Subcutaneous adipose tissue (tissue), 3 donors: ENCODE results near the gene PRDM10.

GRCh38 chr11:129861710-129862311 lies 33.6 kb downstream of the NFRKB start:
- PRO-cap, result no peak
- RAMPAGE, long total RNA, 3 experiments, result no peak in any of the 3 experiments

GRCh38 chr11:129999418-129999830 lies 3.2 kb downstream of the PRDM10 start:
- PRO-cap, result no peak
- RAMPAGE, long total RNA, 3 experiments, result no peak in any of the 3 experiments

GRCh38 chr11:130002674-130003481 lies at the start of gene PRDM10:
TSS of gene PRDM10 (minus strand) at chr11:130002835.
- PRO-cap, result bidirectional peak, plus-strand start at chr11:130003013, minus-strand start at chr11:130002835; unidirectional peak, plus-strand start at chr11:130003205; unidirectional peak, plus-strand start at chr11:130003313; bidirectional peak, plus-strand start at chr11:130003373, minus-strand start at chr11:130003361
- RAMPAGE, long total RNA, 3 experiments, result start-site peak on the minus strand in 2 of 3 experiments, at chr11:130002775-130002869 at its widest, 72 to 78 reads per replicate

GRCh38 chr11:130109199-130109781 lies 39.6 kb downstream of the APLP2 start:
- PRO-cap, result no peak
- RAMPAGE, long total RNA, 3 experiments, result no peak in any of the 3 experiments

- PRO-cap, result no peak
- RAMPAGE, long total RNA, 3 experiments, result no peak in any of the 3 experiments
These were observed 3.1 kb downstream of the ST14 start for GRCh38 chr11:130162507-130163243.

DNA sequence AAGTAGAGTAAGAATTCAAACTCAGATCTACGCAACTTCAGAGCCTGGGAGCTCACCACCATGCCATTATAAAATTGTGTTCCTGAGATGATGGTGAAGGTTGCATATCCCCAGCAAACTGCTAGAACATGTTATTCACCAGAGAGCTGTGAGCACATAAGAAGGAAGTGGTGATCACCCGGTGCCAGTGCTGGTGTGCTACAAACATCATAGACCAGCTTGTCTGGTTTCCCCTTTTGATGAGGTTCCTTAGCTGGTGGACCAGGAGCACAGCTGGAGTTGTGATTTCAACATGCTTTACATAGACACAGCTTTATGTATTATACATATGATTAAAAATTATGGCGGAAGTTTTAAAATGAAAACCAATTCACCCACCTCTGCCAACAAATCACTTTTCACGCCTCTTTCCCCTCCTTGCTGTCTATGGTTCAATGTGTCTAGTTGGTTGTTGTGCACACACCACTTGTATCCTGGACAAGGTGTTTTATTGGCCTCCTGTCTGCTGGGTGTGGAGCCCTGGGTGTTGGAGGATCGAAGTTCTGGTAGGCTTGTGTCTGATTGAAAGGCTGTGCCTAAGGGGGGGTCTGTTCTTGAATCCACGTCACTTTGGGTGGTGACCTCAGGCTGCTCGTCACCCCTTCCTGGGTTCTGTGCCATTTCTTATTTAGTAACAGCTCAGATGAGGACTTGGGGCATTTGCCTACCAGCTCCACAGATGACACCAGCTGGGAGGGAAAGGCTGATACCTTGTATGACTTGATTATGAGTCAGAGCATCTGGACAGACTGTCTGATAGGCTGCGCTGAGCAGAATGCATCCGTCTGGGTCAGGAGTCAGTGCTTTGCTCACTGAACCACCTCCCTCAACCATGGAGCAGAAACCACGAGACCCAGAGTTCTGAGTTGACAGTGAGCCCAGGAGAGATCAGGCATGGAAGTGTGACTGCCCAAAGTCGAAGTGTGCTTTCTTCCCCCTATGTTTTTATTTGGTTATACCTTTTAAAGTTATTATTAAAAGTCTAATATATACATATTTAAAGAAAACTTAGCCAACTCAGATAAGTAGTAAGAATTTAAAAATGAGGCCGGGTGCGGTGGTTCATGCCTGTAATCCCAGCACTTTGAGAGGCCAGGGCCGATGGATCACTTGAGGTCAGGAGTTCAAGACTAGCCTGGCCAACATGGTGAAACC lies 6.7 kb downstream of the ST14 start:
- PRO-cap, result bidirectional peak, plus-strand start at position 903 of the sequence, minus-strand start at position 553 of the sequence
- RAMPAGE, long total RNA, 3 experiments, result no peak in any of the 3 experiments

DNA sequence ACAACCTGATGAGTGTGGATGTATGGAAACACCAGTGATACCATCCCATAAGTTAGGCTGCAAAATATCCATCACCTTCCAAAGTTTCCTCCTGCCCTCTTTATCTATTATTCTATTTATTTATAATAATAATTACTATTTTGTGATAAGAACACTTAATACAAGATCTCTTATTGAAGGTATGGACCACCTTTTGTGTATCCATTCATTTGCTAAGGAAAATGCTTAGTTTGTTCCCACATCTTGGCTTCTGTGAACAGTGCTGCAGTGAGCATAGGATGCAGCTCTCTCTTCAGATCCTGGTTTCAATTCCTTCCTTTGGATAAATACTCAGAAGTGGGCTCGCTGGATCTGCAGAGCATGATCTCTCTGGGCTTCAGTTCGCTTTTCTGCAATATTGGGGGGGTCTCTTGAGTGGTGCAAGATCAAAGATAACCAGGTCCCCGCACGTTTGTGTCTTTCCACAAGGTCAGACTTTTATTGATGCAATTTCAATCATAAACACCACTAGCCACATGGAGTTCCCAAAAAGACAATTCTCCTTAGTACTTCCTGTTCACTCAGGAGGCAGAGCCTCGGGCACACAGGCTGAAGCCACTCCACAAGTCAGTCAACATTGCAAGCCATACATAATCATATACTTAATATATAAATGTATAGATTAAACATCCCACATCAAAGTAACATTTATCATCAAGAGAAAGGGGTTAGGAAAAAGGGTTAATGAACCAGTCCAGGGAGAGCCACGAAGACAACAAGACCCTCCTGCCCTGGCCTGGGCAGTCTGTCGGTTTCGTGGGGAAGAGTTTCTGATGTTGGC lies 11.8 kb downstream of the ST14 start:
- PRO-cap, result no peak
- RAMPAGE, long total RNA, 3 experiments, result no peak in any of the 3 experiments

GRCh38 chr11:130189412-130190241 lies 30.0 kb downstream of the ST14 start:
- PRO-cap, result no peak
- RAMPAGE, long total RNA, 3 experiments, result no peak in any of the 3 experiments

DNA sequence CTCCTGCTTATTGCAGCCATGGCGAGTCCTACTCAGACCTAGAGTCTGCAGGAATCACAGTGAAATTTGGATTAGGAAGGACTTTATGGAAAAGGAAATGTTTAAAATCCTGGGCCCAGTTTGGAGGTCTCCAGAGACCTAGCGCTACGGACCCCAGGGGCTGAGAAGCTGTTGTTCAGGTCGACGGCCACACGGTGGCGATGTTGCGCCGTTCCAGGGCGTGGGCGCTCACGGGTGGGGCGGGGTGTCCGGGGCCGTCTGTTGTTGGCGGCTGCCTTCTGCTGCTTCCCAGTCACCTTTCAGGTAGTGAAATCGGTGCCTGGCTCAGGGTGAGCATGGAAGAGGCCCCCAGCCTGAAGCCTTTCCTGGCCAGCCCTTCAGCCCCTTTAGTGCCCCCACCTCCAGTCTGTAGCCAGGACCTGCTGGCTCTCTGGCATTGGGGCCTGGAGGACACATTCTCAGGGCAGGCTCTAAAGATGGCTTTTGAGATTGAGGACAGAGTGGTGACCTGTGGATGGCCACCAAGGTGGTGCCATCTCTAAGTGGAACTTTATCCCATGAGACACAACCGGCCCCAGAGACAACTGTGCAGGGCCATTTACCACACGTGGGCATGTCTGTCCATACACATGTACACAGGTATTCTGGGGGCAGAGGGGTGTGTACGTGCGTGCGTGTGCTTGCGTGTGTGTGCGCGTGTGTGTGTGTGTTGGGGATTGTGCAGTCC lies 53.6 kb downstream of the ST14 start:
- PRO-cap, result no peak
- RAMPAGE, long total RNA, 3 experiments, result no peak in any of the 3 experiments

- PRO-cap, result no peak
- RAMPAGE, long total RNA, 3 experiments, result no peak in any of the 3 experiments
These were observed 60.6 kb downstream of the ST14 start for GRCh38 chr11:130220214-130220531.

DNA sequence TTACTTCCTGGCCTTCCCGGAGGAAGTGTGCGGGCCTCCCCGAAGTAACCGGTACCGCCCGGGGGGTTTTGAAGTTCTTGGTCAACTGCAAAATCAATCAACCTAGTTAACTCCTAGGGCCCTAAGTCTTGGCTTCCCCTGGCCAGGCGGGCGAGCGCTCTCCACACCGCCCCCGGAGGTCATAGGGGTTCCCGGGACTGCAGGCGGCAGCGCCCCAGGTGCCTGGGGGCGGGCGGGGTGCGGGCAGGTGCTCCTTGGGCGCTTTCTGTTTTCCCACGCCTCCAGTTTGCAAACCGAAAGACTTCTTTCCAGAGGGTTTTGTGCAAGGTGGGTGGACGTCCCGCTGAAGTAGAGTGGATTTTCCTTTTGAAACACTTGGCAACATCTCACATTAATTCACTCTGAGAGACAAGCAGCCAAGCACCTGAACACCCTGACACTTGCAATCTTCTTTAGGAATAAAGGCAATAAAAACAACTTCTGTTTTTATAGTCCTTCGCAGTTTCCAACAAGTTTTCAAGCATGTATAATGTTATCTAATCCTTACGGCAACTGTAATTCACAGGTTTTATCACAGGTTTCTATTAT lies 1.1 kb upstream of the ZBTB44 start:
- PRO-cap, result no peak
- RAMPAGE, long total RNA, 3 experiments, result no peak in any of the 3 experiments

GRCh38 chr11:130318009-130318527 lies 3.4 kb upstream of the ZBTB44 start:
- PRO-cap, result no peak
- RAMPAGE, long total RNA, 3 experiments, result no peak in any of the 3 experiments

DNA sequence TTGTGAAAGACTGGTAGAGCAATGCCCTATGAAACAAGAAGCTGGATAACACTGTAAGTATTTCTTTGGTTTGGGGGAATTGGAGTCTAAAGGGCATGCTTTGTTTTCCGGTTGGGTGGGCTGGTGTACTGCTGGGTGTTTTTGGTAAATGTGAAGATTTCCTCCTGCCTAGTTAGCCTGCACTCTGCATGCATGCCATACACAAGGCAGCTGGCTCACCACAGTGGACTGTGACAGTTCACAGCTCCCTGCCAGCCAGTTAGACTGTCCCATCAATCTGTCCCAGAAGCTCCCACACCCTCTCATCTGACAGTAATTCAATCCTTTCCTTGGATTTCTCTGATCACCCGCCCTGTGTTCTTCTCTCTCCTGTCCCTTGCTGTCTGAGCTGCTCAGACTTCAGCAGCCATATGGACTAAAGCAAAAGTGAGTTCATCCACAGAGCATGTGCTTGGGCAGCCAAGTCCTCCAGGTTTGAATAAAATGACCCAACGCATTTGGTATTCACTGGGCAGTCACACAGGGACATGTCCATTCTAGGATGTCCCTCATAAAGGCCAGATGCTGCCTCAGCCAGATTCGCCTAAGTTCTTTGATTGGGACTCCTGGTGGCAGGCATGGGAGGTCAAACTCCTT lies 54.4 kb upstream of the ZBTB44 start:
- PRO-cap, result no peak
- RAMPAGE, long total RNA, 3 experiments, result no peak in any of the 3 experiments

DNA sequence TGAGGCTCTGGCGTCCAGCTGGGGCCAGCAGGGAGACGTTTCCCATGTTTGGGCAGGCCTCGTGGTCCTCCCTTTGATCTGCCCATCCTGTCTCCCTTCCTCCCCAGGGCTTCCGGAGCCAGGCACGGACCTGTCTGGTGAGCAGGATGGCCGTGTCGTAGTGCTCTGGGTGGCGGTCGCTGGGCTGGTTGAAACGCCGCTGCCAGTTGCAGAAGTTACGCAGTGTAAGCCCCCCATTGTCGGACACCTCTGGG lies 9.6 kb downstream of the ADAMTS8 start:
- PRO-cap, result no peak
- RAMPAGE, long total RNA, 3 experiments, result no peak in any of the 3 experiments

DNA sequence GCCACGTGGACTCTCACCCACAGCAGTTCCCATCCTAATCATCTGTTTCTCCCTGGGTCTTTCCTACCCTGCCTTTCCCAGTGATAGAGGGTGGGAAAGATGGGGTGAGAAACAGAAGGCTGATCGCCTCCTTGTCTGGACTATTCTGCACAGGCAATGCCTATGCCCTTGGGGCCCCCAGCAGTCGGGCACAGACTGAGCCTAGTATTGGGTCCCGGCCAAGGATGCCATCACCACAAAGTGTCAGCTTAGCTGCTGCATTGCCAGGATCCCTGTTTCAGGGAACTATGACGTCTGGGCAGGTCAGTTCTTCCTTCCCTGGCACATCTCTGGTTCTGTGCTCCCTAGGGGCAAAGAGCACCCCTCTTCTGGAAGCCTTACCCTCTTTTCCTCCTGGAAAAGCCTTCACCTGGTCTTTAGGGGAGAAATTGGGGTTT lies 2.2 kb downstream of the ADAMTS8 start:
- PRO-cap, result no peak
- RAMPAGE, long total RNA, 3 experiments, result no peak in any of the 3 experiments

DNA sequence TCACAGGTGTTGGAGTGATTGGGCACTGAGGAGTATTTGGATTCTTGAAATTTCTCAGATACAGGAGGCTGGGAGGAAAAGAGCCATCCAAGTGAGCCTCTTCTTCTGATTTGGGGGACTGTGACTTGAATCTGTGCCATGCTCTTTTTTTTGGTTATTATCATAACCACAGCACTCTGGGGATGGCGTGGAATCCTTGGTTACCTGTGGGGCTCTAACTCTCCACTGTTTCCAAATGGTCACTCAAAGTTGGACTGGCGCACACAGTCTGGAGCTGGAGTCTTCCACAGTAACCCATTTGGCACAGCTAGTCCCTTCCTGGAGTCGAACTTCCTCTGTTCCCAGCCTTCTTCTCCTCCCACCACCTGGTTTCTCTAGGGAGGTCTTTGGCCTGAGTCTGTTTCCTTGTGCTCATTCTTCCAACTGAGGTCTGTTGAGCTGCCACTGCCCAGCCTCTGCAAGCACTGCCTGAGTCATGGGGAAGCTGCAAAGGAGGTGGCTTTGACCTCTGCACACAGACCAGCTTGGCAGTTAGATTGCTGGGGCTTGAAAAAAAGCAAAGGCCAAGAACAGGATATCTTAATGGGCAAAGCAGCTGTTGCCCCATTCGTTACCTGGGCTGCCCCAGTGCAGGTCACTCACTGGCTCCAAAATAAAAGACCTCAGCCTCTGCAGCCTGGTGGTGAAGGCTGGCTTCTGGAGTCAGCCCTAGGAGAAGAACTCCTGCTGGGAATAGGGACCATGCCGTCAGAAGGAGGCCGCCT lies 2.8 kb downstream of the ADAMTS15 start:
- PRO-cap, result bidirectional peak, plus-strand start at position 414 of the sequence, minus-strand start at position 425 of the sequence
- RAMPAGE, long total RNA, 3 experiments, result no peak in any of the 3 experiments

DNA sequence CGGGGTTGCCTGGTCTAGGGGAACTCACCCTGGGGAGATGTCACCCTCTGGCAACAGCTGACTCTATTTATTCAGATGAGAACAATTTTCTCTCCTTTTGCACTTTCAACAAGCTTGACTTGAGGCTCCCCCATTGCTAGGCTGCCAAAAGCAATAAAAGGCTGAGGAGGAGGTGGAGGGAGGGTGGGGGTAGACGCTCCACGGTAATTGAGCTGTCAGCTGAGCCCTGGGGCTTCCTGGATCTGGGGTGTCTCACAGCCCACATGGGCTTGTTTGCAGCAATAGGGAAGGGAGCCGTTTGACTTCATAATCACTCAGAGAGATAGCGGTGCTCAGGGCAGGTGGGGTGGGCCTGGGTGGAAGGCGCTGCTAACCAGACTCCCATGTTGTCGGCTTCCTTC lies 158.7 kb downstream of the ADAMTS15 start:
- PRO-cap, result no peak
- RAMPAGE, long total RNA, 3 experiments, result no peak in any of the 3 experiments

DNA sequence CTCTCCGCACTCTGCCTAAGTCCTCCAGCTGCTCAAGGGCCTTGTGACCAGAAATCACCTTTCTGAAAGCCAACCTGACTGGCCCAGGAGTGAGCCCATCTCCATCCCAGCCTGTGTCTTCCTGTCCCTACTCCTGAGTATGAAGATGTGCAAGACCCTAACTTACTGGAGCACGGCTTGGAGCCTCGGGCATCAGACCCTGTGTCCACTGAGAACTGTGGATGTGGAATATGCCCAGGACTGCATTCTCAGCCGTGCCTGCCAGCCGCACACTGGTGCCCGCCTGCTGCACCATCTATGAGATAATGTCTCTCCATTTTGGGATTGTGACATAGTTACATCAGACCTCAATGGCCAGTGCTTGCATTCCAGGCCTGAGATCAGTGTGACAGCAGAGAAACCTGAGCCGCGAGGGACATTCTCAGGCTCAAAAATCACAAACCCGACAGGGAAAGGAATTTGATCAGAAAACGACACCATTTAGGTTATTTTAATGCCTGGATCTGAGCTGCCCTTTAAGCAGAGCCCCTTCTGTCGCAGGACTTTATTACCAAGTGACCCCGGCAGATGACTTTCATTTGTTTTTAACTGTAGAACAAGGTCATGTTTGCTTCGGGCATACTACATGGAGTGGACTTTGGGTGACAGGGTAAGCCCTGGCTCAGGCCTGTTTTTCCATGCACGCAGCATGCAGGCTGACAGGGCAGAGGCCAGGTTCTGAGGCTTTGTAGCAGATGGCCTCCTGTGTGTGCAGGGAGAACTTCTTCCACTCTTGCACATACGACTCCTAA lies 50.8 kb downstream of the SNX19 start:
- PRO-cap, result no peak
- RAMPAGE, long total RNA, 3 experiments, result no peak in any of the 3 experiments

- PRO-cap, result no peak
- RAMPAGE, long total RNA, 3 experiments, result no peak in any of the 3 experiments
These were observed 117.2 kb upstream of the NTM start for GRCh38 chr11:131253126-131253709.

GRCh38 chr11:131488229-131488795 lies 117.9 kb downstream of the NTM start:
- PRO-cap, result unidirectional peak, minus-strand start at chr11:131488316
- RAMPAGE, long total RNA, 3 experiments, result no peak in any of the 3 experiments